Skin of body (tissue), 2 donors: ENCODE measurements around the gene ELF2.

DNA sequence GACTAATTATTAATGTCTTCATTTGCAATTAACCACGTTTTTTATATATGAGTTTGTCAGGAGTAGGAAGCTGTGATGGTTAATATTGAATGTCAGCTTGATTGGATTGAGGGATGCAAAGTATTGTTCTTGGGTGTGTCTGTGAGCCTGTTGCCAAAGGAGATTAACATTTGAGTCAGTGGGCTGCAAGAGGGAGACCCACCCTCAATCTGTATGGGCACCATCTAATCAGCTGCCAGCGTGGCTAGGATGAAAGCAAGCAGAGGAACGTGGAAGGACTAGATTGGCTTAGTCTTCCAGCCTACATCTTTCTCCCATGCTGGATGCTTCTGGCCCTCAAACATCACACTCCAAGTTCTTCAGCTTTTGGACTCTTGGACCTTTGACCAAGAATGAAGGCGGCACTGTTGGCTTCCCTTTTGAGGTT lies 484.5 kb downstream of the SPRY1 start:
- RAMPAGE, long total RNA, result no peak

- RAMPAGE, long total RNA, result no peak
Observed at GRCh38 chr4:124019809-124020669, 623.4 kb downstream of the SPRY1 start.

DNA sequence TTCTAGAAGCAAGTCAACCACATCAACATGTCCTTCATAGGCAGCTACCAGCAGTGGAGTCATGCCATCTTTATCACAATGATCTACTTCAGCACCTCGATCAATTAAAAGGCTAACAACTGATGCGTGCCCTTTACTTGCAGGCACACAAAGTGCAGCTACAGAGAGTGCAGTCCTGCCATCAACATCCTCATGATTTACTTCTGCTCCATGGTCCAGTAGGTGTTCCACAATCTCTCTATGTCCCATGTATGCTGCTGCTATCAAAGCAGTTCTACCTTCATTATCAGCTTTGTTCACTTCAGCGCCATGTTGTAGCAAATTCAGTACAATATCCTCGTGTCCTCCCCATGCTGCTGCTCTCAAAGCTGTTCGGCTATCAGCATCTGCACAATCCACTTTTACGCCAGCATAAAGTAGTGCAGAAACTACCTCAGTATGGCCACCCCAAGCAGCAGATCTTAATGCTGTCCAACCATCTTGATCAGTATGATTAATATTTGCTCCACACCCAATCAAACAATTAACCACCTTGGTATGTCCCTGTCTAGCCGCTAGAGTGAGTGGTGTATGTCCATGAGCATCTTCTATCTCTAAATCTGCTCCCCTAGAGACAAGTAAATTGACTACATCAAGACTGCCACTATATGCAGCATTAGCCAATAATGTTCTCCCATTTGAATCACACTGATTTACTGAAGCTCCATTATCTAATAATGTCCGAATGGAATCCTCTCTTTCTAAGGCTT lies 41.4 kb downstream of the ANKRD50 start:
- RAMPAGE, long total RNA, result no peak

DNA sequence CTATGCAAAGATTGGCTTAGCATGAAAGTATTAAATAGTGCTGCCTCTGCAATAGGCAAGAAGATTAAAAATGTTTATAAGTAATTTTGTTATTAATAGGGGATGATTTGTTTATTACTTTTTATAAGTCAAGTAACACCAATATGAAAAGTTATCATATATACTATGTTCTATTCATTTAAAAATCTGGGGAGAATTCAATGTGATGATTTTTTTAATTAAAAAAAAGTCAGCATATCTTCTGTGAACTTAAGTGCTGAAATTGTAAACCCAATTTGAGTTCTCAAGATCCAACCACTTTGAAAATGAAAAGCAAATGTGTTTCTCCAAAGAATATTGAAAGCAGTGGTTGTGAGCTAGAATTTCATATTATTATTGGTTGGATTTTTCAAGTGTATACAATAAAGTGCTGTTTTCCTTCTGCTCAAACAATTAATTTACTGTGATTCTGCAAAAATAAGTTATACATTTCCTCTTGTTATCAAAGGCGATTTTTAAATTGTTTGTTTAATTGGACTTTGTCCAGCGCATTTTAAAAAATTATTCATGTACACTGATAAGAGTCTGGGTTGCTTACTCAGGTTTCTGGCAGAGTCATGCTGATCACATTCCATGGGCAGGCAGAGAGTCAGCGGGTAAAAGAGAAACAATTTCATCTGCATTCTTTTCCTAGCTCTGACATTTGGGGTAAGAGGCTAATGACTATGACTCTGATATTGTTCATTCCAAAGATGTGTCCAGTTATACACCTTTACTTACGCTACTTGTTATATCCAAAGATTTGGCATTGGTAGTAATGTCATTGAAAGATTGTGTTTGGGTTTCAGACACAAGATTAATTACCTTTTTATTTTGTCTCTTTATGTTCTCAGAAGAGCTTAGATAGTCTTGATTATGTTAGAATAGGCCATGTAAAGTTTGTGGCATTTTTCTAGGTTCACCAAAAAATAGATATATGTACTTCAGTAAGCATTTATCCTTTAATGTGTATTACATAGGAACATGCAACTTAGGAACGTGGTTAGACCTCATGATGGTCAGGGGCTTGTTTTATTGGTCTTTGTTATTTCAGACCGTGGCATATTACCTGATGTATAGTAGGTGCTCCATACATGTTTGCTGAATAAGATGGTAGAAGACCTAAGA lies 8.9 kb downstream of the FAT4 start:
- RAMPAGE, long total RNA, result no peak

DNA sequence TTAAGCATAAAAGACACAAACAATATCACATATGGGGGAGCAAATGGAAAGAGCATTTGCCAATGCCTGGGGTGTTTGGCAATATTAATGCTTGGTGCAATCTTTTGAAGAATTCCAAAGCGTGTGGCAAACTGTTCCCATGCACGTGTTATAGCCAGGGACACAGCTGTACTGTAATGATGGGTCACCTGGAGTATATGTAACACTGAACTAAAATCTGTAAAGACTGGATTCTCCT lies 1058.0 kb upstream of the INTU start:
- RAMPAGE, long total RNA, result no peak

- RAMPAGE, long total RNA, result no peak
Observed at GRCh38 chr4:126956653-126957407, 675.9 kb upstream of the INTU start.

DNA sequence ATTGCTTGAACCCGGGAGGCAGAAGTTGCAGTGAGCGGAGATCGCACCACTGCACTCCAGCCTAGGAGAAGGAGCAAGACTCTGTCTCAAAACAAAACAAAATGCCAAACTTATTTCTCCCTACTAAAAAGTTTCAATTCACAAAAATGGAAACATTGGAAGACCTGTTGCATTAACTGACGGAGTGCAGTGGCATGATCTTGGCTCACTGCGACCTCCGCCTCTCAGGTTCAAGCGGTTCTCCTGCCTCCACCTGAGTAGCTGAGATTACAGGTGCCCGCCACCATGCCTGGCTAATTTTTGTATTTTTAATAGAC lies 23.9 kb upstream of the LARP1B start:
- RAMPAGE, long total RNA, result no peak

DNA sequence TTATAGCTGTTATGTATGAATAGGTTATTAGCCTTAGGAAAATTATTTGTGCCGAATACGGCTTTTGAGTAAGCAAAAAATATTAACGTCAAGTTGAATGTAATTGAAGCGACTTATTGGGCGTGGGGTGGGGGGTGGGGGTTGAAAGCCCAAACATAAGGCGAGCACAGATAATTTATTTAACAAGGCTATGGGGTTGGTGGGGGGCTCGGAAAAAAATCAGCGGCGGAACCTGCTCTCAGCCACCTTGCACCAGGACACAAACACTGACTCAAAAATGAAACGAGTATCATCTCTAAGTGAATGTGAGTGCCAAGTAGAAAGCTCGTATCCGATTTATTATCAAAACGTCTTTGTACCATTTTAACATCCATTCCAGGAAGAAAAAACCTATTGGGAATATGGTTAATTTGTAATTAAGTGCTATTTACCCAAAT lies 972 bp upstream of the LARP1B start:
- RAMPAGE, long total RNA, result no peak

DNA sequence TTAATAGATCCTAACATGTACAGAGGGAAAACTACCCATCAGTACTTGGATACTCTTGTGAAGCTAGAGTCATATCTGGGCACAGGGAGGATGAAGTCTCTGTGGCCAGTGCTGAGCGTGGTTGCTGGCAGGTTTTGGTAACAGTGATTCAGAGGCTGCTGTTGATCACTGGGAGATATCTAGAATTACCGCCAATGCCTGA lies 107.1 kb upstream of the PGRMC2 start:
- RAMPAGE, long total RNA, result no peak

GRCh38 chr4:128424391-128424721 lies 136.7 kb upstream of the PGRMC2 start:
- RAMPAGE, long total RNA, result no peak

DNA sequence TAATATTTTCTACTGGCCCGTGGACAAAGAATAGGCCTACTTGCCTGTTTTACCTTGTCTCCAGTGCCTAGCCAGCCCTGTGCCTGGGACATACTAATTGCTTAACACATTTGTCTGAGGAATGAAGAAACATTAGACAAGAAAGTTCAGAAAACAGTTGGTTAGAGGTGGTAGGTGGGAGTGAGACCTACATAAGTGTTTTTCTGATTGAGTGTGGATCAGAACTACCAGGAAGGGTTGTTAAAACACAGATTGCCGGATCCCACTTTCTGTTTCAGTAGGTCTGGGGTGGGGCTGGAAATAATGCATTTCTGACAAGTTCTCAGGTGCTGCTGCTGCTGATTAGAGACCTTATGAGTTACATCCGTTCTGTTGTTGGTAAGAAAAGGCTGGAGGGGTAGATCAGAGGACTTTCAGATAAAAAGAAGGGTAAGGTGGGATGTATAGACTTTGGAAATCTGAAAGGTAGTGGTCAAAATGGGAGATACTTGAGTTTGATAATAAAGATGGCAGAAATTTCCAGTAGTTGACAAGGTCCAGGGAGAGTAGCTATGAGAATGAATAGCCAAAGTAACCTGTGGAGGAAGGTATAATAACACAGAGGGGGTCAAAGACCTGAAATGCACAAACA lies 5.6 kb upstream of the JADE1 start:
- RAMPAGE, long total RNA, result no peak

GRCh38 chr4:129094347-129094557 lies 913 bp upstream of the SCLT1 start:
- RAMPAGE, long total RNA, result no peak

DNA sequence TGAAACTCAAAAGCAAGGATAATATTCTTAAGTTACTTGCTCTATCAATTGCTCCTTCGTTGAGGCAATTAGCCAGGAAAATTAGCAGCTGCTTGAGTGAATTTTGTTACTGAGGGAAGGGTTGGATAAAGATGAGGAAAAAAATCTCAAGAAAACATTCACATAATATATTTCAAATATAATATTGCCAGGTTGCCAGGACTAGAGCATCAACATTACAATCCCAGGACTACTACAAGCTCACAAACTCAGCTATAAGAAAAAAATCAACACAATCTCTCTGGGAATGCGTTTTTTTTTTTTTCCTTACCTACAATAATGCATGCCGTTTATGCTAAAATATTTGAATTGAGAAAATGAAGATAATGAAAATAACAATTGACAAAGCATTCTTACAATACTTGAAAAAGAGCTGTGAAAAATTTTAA lies 1129.1 kb downstream of the C4orf33 start:
- RAMPAGE, long total RNA, result no peak

GRCh38 chr4:134622691-134623350 lies 421.2 kb upstream of the PABPC4L start:
- RAMPAGE, long total RNA, result no peak

GRCh38 chr4:134627228-134627771 lies 425.7 kb upstream of the PABPC4L start:
- RAMPAGE, long total RNA, result no peak

DNA sequence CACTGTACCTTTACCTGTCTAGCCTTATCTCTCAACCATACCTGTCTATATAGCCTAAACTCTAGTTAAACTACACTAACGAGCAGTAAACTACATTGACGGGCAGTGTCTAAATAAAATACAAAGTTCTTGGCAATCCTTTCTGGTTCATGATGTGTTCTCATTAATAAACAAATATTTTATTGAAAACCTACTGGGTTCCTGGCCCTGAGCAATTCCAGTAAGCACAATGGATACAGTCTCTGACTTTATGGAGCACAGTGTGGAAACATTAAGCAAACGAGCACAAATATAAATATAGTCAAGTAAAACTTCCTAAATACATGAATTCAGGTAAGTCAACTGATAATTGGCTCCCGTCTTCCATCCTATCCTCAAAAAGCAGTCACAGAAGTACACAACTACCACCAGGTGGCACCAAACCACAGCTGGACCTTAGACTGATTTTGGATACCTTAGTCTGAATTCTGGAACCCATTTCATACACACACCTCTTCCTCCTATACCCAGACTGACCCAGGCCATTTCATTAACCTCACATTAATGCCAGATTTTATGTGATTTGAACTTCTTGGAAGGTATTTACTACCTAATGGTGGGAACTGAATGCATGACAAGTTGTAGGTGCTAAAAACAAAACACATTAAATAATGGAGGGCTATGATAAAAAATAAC lies 77.7 kb downstream of the ELF2 start:
- RAMPAGE, long total RNA, result no peak

DNA sequence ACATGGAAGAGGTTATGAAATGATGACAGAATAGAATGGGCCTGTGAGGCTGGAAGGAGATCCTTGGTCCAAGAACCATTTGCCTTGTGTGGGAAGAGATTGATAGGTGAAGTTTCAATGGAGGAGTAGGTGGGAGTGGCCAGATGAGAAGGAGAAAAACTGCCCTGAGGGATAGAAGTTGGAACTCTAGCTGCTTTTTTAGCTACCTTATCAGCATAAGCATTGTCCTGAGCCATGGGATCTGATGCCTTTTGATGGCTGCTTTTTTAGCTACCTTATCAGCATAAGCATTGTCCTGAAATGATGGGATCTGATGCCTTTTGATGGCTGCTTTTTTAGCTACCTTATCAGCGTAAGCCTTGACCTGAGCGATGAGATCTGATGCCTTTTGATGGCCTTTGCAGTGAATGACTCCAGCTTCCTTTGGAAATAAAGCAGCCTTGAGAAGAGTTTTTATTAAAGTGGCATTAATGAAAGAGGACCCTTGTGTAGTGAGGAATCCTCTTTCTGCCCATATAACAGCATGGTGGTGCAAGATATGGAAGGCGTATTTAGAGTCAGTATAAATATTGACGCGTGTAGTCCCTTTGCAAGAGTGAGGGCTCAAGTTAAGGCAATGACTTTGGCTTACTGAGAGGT lies 17.5 kb downstream of the ELF2 start:
- RAMPAGE, long total RNA, result no peak

DNA sequence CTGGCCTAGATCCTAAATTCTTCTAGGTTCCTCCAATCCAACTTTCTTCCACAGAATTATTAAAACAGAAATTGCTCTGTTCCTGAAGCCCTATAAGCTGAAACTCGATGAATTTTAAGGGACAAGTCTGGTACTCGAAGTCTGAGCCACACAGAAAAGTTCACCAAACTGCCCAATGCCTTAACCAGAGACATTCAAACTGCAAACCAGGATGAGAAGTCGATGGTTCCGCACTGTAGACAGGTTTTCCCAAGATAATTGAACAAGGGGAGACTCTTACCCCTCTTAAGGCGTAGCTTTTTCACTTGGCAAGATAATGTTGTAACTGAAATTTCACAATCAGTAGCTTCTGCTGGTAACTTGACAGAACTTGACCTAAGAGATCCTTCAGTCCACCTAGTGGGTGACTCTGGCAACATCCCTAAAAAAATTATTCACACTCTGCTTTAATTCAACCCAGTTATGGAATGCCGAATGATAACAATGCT lies 9.4 kb downstream of the ELF2 start:
- RAMPAGE, long total RNA, result no peak

DNA sequence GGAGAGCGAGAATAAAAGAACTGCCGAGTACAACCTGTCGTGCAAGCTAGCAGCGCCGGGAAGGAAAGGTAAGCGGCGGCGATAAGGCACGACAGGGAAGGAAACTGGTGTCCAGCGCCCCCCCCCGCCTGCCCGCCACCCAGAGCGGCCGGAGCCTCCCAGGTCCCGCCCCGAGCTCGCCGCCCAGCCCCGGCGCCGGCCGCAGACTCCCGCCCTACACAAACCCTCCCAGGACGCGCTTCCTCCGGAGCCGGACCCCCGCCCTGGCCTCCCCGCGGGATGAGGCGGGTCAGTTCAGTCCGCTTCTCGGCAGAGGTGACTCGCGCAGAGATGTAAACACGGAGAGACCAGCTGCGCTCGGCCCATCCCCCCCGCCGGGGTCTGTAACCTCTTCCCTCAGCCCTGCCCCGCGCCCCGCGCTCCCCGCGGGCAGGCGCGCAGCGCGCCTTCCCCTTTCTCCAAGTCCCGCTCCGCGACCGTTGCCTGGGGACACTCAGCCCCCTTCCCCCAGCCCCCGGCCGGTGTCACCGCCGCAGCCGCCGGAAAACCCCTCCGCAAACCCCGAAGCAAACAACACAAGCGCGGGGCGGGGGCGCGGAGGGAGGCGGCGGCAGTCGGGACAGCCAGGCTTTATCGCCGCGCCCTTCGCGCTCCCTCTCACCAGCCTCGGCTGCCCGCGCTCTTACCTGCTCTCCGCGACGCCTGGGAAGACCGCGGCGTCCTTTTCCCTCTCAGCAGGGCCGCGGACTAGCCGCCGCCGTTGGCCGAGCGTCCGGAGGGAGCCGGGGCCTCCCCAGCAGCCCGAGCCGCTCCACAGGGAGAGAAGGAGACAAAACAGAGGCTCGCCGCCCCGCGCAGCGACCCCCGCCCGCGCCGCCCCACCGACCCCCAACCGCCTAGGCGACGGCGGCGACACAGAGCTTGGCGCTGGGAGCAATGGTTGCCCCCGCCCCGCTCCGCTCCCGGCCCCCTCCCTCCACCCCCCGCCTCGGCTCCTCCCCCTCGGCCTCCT lies at the start of gene ELF2:
ELF2 (minus strand) TSS at position 938 of the 1,012 bp plus-strand sequence.
- RAMPAGE, long total RNA, result no peak

DNA sequence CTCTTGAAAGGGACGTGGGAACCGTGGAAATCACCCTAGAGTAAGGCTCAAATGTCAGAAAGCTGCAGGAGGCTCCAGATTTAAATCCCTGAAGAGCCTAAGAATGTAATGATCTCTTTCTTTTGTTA lies 1.6 kb upstream of the ELF2 start:
- RAMPAGE, long total RNA, result no peak